HT1080 (cell line): ENCODE measurements around the genes NME4, RAB11FIP3, NHLRC4, WFIKKN1, METTL26 and RHBDL1.

RAMPAGE:
- cytosol, long total RNA = no peak
- long total RNA = no peak
- nucleus, long total RNA = no peak
These were observed 15.0 kb downstream of the MPG start for GRCh38 chr16:92933-93542.

DNA sequence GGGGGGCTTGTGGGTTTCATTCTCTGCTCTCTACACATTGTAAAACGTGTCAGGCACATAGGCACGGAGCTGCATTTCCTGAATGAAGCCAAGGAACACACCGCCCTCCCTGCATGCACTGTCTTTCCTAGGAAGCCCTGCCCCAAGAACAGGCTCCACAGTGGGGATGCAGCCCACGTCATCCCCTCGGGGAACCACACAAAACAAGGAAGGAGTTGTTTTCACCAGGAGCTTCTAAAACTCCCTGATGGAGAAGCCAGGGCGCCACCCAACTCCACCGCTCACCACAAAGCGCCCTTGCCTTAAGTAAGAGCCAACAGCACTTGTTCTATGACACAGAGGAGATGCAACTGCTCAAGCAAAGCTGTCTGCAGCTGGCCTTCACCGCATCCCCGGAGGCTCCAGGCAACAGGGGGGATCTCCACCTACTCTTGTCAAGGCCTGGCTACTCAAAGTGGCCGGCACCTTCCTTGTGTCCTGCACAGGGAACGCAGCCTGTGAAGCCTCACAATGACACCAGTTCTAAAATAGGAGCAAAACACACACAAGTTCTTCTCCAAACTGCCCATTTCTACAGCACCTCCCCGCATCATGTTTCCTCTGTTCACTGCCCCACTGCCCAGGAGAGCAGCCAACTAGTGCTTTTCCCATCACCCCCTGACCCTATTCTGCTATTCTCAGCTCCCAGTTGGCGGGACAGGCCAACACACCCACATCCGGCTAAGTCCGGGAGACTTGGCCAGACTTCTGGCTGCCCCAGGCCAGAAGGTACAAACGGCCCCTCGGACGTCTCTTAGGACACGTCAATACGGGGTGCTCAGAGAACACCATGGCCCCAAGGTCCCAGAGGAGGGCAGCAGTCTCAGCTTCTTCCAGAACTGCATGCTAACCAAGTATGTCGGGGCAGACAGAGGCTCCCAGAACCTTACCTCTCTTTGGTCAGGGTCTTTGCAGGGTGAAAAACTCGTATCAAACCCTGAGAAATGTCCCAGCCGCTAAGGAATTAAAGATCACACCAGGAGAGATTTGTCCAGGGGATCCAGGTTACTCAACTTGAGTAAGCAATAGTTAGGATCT is 24.3 kb downstream of the MPG start:
RAMPAGE:
- cytosol, long total RNA = no peak
- long total RNA = no peak
- nucleus, long total RNA = no peak

GRCh38 chr16:173046-173842 is 568 bp downstream of the HBA2 start:
RAMPAGE:
- cytosol, long total RNA = no peak
- long total RNA = no peak
- nucleus, long total RNA = no peak

RAMPAGE:
- cytosol, long total RNA = no peak
- long total RNA = no peak
- nucleus, long total RNA = no peak
These were observed 1.6 kb downstream of the RGS11 start for GRCh38 chr16:273985-274632.

RAMPAGE:
- cytosol, long total RNA = no peak
- long total RNA = no peak
- nucleus, long total RNA = no peak
These were observed 933 bp downstream of the MRPL28 start for GRCh38 chr16:369320-369890.

DNA sequence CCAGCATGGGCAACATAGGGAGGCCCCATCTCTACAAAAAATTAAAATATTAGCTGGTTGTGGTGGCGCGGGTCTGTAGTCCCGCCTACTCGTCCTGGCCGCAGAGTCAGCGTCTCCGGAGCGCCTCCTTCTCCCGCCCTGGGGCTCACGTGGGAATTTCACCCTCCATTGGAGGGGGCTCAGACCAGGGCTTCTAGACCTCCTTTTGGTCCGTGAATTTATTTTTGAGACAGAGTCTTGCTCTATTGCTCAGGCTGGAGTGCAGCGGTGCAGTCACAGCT is 457 bp upstream of the NME4 start:
RAMPAGE:
- cytosol, long total RNA = no peak
- long total RNA = no peak
- nucleus, long total RNA = no peak

RAMPAGE:
- cytosol, long total RNA = no peak
- long total RNA = no peak
- nucleus, long total RNA = no peak
These were observed at the start of gene NME4 for GRCh38 chr16:396883-398014. NME4 (plus strand) TSS chr16:397199.

DNA sequence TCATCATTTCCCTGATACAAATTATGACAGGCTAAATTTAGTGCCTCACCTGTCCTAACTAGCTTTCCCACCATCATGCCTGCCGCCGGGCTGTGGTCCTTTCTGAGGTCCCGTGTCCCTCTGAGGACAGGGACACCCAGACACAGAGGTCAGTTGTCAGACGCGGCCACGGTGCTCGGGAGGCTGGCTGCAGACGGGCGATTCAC is 941 bp upstream of the RAB11FIP3 start:
RAMPAGE:
- cytosol, long total RNA = no peak
- long total RNA = no peak
- nucleus, long total RNA = no peak

DNA sequence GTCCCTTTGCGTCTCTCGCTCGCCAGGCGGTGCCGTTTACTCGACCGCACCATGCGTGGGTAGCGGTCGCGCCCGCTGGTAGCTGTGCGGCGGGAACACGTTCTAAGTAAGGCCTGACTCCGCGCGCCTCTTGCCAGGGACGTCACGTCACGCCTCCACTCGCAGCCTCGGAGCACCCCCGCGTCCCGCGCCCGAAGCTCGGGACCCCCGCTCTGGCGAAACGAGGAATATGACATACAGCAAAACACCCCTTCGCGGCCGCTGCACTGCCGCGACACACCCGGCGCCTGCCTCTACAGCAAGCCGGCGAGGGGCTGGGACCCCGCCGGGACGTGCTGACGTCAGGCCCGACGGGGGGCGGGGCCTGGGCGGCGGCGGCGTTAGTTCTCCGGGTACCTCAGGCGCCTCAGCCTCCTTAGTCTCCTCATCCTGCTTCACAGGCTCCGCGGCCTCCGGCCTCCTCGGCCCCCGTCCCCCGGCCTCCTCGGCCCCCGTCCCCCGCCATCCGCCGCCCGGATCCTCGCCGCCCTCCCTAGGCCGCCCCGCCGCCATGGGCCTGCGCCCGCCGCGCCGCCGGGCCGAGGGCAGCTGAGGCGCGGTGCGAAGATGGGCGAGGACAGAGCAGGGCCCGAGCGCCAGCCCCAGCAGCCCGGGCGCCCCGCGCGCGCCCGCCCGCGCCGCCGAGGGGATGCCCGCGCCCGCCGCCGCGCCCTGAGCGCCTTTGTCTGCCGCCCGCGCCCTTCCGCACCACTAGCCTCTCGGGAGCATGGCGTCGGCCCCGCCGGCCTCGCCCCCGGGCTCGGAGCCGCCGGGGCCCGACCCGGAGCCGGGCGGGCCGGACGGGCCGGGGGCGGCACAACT is at the start of gene RAB11FIP3:
RAB11FIP3 (plus strand) TSS at position 409 of the 861 bp plus-strand sequence.
RAMPAGE:
- cytosol, long total RNA = no peak
- long total RNA = no peak
- nucleus, long total RNA = no peak

RAMPAGE:
- cytosol, long total RNA = no peak
- long total RNA = no peak
- nucleus, long total RNA = no peak
These were observed 22.1 kb upstream of the CAPN15 start for GRCh38 chr16:505296-505872.

DNA sequence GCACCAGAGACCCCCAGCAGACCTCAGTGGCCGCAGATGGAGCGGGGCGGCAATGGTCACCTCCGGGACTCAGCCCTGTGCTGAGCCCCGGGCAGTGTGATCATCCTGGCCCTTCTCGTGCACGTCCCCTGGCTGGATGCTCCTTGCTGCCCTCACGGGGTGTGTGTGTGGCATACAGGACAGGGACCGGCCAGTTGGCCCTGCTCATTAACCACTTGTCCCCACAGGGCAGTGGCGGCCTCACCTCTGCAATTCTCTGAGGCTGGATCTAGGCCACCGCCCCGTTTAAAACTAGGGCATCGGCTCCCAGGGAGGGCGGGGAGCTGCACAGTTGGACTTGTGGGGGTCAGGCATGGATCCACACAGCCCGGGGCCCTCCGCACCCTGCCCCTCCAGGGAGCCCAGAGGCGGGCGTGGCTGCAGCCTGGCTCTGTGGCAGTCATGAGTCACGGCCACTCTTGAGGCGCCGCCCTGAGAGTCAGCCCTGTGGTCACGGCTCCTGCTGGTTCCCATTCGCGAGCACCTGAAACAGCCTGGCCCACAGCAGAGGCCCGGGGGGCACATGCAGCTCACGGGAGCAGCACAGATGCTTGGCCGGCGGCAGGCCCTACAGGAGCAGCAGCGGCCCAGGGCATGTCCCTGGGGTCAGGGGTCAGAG is 7.9 kb downstream of the CAPN15 start:
RAMPAGE:
- cytosol, long total RNA = no peak
- long total RNA = no peak
- nucleus, long total RNA = no peak

RAMPAGE:
- cytosol, long total RNA = no peak
- long total RNA = no peak
- nucleus, long total RNA = no peak
These were observed at the start of gene NHLRC4 for GRCh38 chr16:566526-567652. NHLRC4 (plus strand) TSS chr16:567005.

RAMPAGE:
- cytosol, long total RNA = no peak
- long total RNA = no peak
- nucleus, long total RNA = no peak
These were observed 464 bp upstream of the WFIKKN1 start for GRCh38 chr16:630160-630881.

RAMPAGE:
- cytosol, long total RNA = no peak
- long total RNA = no peak
- nucleus, long total RNA = no peak
These were observed at the start of gene WFIKKN1 for GRCh38 chr16:630882-631459. WFIKKN1 (plus strand) TSS chr16:630985.

DNA sequence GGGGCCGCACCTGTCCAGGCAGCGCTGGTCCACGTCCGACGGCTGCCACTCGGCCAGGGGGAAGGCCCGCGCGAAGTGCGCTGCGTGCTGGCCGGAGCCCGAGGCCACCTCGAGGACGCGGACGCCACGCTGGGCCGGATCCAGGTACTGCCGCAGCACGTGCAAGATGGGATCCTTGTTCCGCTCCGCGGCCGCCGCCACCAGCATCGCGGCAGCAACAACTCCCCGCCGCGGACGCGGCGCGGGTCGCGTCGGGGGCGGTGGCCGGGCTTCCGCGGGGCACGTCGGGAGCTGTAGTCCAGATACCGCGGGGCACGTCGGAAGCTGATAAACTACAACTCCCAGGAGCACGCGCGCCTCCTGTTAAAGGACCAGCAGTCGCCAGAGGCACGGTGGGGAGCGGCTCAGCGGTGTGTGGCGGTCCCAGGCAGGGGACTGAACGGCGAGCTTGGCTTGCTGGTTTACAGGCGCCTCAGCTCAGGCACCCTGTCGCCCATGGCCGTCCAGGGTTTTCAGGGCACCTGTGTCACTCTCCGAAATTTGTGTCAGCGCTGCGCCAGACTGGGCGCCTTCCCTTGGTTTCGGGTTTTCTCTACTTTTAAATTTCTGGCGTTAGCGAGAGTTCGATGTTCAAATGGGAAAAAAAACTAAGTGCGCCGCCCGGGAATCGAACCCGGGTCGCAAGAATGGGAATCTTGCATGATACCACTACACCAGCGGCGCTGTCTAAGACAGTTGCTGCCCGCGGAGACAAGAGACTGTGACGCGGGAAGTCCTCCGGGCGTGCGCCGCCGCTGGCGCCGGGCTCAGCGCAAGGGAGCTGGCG is at the start of gene METTL26:
METTL26 (minus strand) TSS at position 222 of the 826 bp plus-strand sequence.
RAMPAGE:
- cytosol, long total RNA = no peak
- long total RNA = start-site peak on the minus strand centred at position 231 of the sequence, 25 bp wide, 55 reads
- nucleus, long total RNA = no peak

DNA sequence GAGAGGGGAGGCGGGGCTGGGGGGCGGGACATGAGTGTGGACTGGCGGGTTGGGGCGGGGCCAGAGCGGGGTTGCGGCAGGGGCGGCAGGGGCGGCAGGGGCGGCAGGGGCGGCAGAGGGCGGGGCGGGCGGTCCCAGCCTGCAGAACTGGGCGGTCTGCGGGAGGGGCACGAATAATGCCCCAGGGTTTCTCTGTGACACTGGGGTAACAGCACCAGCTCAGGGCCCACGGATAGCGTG is 1.0 kb upstream of the METTL26 start:
RAMPAGE:
- cytosol, long total RNA = no peak
- long total RNA = no peak
- nucleus, long total RNA = no peak

RAMPAGE:
- cytosol, long total RNA = no peak
- long total RNA = no peak
- nucleus, long total RNA = no peak
These were observed 1.9 kb upstream of the WDR90 start for GRCh38 chr16:647053-647972.

DNA sequence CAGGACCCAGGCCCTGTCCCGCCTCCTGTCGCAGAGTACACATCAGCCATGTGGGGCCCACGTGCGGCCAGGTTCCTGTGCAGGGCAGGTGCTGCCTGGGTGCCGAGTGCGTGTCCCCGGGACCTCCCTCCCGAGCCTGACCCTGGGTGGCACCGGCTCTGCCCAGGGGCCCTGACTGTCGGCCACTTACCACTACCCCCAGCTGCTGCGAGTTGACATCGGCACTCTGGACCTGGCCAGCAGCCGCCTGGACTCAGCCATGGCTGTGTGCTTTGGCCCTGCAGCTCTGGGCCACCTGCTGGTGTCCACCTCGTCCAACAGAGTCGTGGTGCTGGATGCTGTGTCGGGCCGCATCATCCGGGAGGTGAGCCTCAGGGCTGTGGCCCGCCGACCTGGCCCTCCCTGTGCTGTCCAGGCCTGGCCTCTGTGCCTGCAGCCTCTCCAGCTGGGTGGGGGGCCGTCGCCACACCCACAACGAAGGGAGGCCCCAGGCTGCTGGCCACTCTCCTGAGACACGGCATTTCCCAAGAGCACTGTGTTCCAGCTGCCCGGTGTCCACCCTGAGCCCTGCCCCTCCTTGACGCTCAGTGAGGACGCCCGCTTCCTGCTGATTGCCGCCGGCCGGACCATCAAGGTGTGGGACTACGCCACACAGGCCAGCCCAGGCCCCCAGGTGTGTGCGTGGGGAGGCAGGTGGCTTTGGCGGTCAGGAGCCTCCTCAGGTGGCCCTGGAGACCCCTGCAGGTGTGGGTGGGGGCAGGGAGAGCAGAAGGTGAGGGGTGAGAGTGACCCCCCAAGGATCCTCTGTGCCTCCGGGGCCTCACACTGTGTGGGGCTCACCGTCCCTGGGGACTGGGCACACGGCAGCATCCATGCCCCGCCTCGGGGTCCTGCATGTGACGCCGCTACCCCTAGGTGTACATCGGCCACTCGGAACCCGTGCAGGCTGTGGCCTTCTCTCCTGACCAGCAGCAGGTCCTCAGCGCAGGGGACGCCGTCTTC is 9.1 kb downstream of the WDR90 start:
RAMPAGE:
- cytosol, long total RNA = no peak
- long total RNA = no peak
- nucleus, long total RNA = no peak

DNA sequence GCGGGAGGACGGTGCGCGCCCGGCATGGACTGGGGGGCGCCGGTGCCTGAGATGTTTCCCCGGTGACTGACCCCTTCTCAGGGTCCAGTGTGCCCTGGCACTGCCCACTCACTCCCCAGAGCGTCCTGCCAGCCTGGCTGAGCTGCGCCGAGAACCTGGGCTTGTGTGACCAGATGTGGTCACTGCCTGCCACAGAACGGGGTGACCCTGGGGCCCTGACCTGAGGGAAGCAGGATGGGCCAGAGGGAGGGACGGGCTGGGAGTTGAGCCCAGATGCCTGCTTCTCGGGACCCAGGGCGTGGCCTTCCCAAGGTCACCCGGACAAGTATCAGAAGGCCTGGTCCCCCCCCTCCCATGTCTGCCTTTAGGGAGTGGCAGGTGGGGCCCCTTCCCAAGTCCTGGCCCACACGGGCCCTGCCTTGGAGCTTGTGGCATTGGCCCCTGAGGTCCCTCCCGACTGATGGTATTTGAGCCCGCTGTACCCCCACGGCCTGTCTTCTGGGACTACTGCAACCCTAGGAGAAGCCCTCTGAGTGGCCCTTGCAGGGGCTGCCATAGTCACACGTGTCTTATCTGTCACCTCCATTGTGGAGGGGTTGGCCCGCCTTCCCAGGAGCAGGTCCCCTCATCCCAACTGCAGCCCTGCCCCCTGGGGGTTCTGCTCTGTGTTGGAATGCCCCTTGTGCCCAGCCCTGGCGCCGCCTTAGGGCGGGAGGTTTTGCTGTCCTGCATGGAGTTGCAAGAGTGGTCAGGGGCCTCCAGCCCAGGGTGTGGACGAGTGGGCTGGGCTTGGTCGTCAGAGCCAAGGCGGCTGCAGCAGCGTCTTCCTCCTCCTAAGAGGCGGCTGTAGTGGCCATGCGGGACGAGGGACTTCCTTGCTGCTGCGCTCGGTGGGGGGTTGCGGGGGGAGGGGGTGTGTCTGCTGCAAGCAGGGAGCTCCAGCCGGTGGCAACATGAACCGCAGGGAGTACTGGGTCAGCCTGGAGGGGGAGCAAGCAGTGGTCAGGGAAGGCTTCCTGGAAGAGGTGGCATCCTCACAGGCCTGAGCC is 799 bp upstream of the RHBDL1 start:
RAMPAGE:
- cytosol, long total RNA = no peak
- long total RNA = no peak
- nucleus, long total RNA = no peak

DNA sequence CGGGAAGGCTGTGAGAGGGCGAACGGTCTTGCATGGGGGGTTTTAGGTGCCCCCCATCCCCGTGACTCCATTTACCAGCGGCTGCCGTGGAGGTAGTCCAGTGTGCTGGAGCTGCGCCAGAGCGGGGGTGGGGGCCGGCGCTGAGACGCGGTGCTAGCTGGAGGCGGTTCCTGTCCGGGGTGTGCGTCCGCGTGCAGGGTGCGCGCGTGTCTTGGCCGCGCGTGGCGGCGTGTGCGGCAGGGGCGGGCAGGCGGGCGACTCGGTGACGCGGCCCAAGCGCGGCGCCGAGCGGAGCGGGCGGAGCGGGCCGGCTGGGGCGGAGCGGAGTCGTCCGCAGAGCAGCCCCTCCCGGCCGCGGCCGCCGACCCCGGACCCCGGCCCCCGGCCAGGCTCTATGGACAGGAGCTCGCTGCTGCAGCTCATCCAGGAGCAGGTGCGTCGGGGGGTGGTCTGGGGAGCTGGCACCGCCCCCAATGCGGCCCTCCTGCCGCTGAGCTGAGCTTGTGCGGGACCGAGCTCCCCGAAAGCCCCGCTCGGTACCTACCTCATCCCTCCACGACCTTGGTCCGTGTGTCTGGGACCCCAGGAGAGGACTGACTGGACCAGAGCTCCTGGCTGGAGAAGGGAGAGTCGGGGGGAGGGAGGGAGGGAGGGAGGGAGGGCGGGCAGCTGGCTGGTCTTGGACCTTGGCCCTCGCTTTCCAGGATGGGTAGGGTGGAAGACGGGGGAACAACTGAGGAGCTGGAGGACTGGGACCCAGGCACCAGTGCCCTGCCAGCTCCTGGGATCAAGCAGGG is at the start of gene RHBDL1:
RHBDL1 (plus strand) TSS at position 275 of the 797 bp plus-strand sequence.
RAMPAGE:
- cytosol, long total RNA = no peak
- long total RNA = no peak
- nucleus, long total RNA = no peak